Peyer's patch (tissue), 4 donors: Measurements from ENCODE around the genes OR4K14, PIP4P1 and RNASE8.

- PRO-cap = no peak
- RAMPAGE, long total RNA, 4 experiments = no peak in any of the 4 experiments
These were observed at the start of gene OR4K14 for GRCh38 chr14:20019009-20019526. Gene OR4K14, minus strand, starts transcription at chr14:20019307.

GRCh38 chr14:20341959-20342416, 1.4 kb upstream of the PARP2 start:
- PRO-cap = no peak
- RAMPAGE, long total RNA, 4 experiments = no peak in any of the 4 experiments

DNA sequence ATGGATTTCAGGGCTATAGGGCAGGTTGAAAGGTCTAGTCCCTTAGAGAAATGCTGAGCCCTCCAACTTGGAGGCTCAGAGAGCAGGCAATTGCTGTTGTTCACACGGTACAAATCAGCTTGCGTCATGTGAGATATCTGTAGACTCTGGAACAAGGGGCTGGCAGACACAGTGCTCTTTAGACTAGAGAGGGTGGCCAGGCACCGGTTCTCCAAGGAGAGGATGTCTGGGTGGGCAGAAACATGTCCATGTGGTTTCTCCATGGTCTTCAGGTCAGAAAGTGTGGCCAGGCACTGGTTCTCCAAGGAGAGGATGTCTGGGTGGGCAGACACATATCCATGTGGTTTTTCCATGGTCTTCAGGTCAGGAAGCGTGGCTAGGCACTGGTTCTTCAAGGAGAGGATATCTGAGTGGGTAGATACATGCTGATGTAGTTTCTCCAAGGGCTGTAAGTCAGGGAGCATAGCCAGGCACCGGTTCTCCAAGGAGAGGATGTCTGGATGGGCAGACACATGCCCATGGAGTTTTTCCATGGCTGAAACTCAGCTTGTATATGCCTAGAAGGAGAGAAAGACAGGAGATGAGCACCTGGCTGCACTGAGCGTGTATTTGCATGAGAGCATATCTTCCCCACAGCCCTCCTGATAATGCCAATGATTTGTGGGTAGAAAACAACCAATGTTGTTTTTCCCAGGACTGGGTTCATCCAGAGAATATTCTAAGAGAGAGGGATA, 5.2 kb downstream of the TEP1 start:
- PRO-cap = no peak
- RAMPAGE, long total RNA, 4 experiments = no peak in any of the 4 experiments

- PRO-cap = no peak
- RAMPAGE, long total RNA, 4 experiments = no peak in any of the 4 experiments
These were observed 5.9 kb downstream of the OSGEP start for GRCh38 chr14:20448490-20449293.

- PRO-cap = bidirectional peak, plus-strand start at chr14:20461194, minus-strand start at chr14:20461022; bidirectional peak, plus-strand start at chr14:20461719, minus-strand start at chr14:20461423; bidirectional peak, plus-strand start at chr14:20461993, minus-strand start at chr14:20461816
- RAMPAGE, long total RNA, 4 experiments = start-site peak on the minus strand in 1 of 4 experiments, at chr14:20461235-20461443 at its widest, 15 to 43 reads per replicate
These were observed at the start of gene PIP4P1 for GRCh38 chr14:20460771-20461854. Gene PIP4P1, minus strand, starts transcription at chr14:20461434.

GRCh38 chr14:20613311-20614674, 22.6 kb upstream of the RNASE12 start:
- PRO-cap = unidirectional peak, plus-strand start at chr14:20613618
- RAMPAGE, long total RNA, 4 experiments = no peak in any of the 4 experiments

GRCh38 chr14:20680749-20681795, 3.3 kb upstream of the RNASE4 start:
- PRO-cap = bidirectional peak, plus-strand start at chr14:20681419, minus-strand start at chr14:20681295
- RAMPAGE, long total RNA, 4 experiments = no peak in any of the 4 experiments

DNA sequence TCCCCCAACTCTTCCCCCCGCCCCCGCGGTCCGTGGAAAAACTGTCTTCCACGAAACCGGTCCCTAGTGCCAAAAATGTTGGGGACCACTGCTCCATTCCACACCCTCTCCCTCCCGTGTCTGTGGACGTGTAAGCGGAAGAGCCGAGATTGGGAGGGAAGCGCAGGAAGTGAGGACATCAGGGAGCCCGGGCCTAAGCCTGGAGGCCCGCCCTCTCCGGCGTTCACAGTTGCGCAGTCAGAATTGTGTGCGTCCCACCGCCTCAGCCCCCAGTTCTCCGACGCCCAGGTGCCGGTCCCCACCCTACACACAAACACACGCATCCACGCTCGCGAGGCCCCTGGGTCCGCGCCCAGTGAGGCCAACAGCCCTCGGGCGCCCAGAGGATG, 1.7 kb upstream of the RNASE4 start:
- PRO-cap = bidirectional peak, plus-strand start at position 272 of the sequence, minus-strand start at position 122 of the sequence
- RAMPAGE, long total RNA, 4 experiments = no peak in any of the 4 experiments

GRCh38 chr14:20707543-20708162, 19.1 kb downstream of the ANG start:
- PRO-cap = no peak
- RAMPAGE, long total RNA, 4 experiments = no peak in any of the 4 experiments

GRCh38 chr14:20715405-20715621, 26.7 kb downstream of the ANG start:
- PRO-cap = no peak
- RAMPAGE, long total RNA, 4 experiments = no peak in any of the 4 experiments

- PRO-cap = no peak
- RAMPAGE, long total RNA, 4 experiments = no peak in any of the 4 experiments
These were observed 281 bp downstream of the RNASE1 start for GRCh38 chr14:20802398-20802728.

DNA sequence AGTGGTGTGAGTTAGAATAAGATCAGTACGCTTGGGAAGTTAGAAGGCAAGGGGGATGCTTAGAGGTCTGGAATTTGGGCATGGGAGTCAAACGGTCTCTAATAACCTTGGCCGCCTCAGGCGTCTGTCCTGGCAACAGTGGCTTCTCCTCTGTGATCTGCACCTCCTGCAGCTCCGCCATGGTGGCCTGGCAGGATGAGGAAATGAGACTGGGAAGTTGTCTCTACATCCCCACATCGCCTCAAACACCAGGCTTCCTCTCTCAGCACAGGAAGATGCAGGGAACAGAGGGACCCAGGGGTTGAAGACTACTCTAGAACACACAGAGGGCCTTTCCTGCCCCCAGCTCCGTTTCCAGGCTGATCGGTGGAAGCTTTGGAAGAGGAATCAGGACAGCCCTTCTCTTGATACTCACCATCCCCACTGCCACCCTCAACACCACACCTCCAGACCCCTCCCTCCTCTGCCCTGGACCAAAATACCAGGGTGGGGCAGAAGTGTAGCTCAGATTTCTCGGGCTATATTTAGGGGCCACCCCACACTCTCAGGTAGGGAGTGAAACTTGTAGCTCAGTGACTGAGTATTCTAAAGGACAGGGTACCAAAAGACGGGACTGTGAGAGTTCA, 1.6 kb downstream of the NDRG2 start:
- PRO-cap = no peak
- RAMPAGE, long total RNA, 4 experiments = no peak in any of the 4 experiments

- PRO-cap = bidirectional peak, plus-strand start at chr14:21025228, minus-strand start at chr14:21025061; bidirectional peak, plus-strand start at chr14:21025809, minus-strand start at chr14:21025713
- RAMPAGE, long total RNA, 4 experiments = start-site peak on the minus strand in 1 of 4 experiments, at chr14:21025705-21025736 at its widest, 85 reads per replicate
These were observed 586 bp upstream of the NDRG2 start for GRCh38 chr14:21025136-21026157.

GRCh38 chr14:21042957-21043371, 802 bp downstream of the RNASE7 start:
- PRO-cap = no peak
- RAMPAGE, long total RNA, 4 experiments = no peak in any of the 4 experiments

DNA sequence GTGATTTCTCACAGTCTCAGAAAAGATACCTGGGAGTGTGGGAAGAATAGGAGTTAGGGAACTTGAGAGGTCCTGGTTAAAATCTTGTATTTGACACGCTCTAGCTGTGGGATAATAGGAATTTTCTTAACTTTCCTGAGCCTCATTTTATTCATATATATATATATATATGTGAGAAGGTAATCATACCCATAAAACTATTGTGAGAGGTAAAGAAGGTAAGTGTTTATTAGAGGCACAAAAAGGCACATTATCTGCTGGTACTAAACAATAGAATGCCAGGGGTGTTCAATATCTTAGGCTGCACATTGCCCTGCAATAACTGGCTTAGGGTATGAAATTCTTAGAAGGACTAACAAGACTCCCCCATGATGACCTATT, at the start of gene RNASE8:
Gene RNASE8 (plus strand): TSS at position 357 of the 381 bp plus-strand sequence.
- PRO-cap = no peak
- RAMPAGE, long total RNA, 4 experiments = no peak in any of the 4 experiments

- PRO-cap = no peak
- RAMPAGE, long total RNA, 4 experiments = no peak in any of the 4 experiments
These were observed 368 bp upstream of the ARHGEF40 start for GRCh38 chr14:21069844-21070027.

- PRO-cap = no peak
- RAMPAGE, long total RNA, 4 experiments = no peak in any of the 4 experiments
These were observed 13.9 kb upstream of the OR5AU1 start for GRCh38 chr14:21169810-21170118.

GRCh38 chr14:21192490-21193048, 36.7 kb upstream of the OR5AU1 start:
- PRO-cap = no peak
- RAMPAGE, long total RNA, 4 experiments = no peak in any of the 4 experiments

GRCh38 chr14:21239833-21240487, 29.3 kb downstream of the HNRNPC start:
- PRO-cap = no peak
- RAMPAGE, long total RNA, 4 experiments = no peak in any of the 4 experiments

DNA sequence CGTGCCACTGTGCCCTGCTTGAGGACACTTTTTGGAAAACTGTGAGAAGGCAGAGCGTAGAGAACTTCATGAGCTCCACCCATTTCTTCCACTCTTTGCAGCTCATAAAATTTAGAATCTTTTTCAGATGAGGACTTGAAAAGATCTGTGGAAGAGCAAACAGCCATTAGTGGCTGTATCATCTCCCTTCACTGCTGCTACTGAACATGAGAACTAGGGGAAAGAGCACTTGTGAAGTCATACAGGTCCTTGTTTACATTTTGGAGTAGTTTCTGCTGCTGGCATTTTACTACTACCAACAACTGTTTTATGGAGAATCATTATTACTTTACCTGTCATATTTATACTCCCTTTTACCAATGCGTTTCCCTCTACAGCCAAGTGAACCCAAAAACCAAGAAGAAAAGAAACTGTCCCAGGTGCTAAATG, 41.0 kb downstream of the RPGRIP1 start:
- PRO-cap = no peak
- RAMPAGE, long total RNA, 4 experiments = no peak in any of the 4 experiments